Subcutaneous preadipocyte (primary cell): ENCODE data around the genes SAA2 and MRGPRX2.

DNA sequence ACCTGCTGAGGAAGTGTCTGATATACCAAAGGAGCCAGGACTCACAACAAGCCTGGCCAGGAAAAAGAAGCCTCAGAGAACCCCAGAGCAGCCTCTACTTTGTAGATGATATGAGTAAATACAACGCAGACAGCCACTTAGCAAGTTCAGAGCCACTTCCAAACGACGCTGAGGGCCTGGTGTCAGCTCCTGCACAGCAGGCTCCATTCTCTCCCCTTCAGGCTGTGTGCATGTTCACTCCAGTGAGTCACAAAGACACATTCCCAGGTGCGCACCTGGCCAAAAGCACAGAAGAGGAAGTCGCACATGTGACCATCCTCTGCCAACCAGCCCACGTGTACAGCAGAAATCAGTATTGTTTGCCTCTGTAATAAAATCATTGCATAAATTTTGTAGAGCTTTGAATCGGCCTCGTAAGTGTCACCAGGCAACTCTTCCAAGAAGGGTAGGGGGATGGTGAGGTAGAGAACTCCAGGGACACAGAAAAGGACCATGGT, 19.5 kb upstream of the TPH1 start:
- CAGE, long polyA plus RNA, result no peak

DNA sequence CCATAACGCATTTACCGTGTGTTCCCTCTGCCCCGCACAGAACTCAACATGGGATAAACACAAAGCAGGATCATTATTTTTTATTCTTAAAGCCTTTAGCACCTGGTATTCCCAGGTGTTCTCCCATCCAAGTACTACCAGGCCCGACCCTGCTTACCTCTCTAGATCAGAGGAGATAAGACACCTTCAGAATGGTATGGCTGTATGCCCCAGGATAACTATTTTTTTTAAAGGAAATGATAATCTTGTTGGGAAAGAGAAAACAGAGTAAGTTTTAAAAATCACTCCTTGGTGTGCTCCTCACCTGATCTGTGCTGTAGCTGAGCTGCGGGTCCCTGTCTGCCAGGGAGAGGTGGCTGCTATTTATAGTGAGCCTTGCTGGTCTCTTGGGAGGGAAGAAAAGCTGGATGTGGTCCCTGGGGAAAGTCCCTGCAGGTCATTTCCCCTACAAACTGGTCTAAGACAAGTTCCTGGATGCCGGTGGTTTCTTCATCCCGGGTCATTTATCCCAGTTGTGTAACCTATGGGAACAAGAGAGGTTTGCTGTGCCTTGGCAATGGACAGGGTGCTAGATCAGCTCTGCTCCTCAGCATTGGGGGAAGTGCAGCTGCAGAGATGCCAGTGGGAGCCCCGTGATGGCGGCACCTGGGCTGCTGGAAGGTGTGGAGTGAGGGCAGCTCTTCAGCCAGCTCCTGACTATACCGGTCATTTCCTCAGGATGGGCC, at the start of gene SAA2:
TSS of gene SAA2 (minus strand) at position 370 of the 725 bp plus-strand sequence.
- CAGE, long polyA plus RNA, result no peak

DNA sequence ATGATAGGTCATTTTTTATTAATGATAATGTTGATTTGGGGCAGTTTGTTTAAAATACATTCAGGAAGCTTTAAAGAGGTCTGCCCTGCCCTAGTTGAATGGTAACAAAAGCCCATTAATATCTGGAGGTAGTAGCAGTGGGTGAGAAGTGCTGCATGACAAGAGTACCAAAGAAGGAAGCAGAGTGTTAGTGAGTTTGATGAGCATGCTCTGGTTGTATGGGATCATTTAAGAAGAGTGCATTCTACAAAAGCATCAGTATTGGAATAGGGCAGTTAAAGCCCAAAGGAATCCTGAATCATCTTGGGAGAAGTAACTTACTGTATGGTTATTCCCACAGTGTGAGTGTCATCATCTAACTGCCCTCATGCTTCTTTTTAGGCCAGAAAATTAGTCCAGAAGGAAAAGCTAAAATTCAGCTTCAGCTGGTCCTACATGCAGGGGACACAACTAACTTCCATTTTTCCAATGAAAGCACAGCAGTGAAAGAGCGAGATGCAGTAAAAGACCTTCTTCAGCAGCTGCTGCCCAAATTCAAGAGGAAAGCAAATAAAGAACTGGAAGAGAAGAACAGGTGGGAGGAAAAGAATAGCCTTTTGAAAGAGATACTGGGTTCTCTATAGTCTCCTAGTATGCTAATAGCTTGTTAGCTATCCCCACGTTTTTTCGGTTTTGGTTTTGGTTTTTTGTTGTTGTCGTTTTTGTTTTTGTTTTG, 13.2 kb downstream of the GTF2H1 start:
- CAGE, long polyA plus RNA, result no peak

GRCh38 chr11:18393534-18393814, 889 bp upstream of the LDHA start:
- CAGE, long polyA plus RNA, result no peak

DNA sequence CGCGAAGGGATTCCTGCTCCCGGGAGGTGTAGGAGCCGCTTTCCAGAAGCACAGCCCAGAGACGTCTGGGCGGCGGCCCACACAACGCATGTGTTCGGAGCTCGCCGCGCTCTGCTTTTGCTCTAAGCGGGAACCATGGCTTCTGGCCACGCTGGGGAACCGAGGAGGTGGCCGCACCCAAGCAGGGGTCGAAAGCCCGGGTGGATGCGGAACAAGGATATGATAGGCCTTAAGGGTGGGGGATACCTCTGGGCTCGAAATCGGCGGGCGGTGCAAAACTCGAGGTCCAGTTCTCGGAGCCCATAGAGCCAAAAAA, 315 bp downstream of the LDHA start:
- CAGE, long polyA plus RNA, result no peak

DNA sequence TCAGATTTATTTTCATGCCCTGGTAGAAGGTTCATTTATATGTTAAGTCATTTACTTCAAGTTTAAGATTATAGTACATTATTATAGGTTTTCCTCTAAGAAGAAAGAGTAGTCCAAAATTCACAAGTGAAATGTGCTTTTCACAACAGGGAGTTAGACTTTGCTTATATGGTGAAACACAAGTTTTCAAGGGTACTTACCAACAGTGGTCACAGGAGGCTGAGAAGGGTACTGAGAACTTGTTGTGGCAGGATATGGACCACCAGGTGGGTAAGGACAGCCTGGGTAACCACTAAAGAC, 24.5 kb downstream of the TSG101 start:
- CAGE, long polyA plus RNA, result no peak

DNA sequence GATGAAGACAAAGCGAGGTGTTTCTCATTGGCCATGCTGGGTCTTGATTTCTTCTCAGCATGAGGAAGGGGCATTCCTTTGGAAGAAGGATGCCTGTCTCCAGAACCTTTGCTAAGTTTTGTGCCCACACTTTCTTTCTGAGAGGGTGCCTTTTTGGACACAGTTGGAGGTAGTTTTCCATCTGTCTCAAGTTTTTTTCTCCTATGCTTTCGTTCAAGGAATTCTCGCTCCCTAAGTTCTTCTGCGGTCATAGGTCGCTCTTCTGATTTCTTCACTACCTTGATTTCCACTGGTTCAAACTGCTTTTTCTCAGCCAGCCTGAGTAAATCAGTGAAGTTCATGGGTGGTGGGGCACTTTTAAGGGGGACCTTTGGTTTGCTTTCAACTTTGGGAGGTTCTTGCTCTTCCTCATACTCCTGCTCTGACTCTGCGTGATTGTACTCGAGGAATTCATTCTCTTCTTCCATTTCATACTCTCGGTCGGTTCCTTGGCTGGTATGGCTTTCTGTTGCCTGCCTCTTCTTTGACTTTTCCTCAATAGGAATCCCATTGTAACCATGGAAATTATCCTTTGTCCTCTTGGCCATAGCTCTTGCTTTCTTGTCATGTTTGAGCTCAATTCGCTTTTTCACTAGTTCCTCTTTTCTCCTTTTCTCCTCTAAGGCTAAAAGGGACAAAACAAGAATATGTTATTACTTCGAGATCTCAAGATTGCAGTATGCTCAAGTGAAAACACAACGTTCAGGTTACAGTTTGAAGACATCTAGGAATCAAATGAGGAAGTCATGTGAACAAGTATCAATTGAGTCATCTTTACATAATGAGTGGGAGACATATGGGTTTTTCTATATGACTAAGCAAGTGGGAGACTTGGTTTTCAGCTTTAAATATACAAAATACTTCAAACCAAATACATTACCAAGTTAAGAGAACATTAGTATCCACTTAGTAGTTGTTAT, 16.1 kb downstream of the MISFA start:
- CAGE, long polyA plus RNA, result no peak

GRCh38 chr11:18643755-18644245, 9.7 kb upstream of the SPTY2D1 start:
- CAGE, long polyA plus RNA, result no peak

DNA sequence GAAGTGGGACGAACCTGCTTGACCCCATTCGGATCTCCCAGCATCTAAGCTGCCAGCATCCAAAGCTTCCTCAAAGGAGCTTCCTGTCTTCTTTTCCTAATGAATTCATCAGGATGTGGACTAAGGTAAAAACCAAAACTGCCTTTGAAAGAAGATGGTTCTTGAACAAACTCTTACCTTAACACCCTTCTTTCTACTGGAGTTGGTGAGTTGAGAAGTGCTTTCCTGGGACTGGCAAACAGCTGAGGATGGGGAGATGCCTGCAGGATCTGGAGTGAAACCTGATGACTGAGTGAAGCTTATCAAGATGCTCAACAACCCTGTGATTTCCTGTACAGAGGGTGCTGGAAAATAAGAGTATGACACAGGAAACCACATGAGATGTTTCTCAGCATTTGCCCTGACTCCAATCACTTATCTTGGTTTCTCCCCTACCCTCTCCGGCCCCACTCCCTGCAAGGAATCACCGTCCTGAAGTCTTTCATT, at the start of gene MRGPRX2:
TSS of gene MRGPRX2 (minus strand) at position 276 of the 486 bp plus-strand sequence.
- CAGE, long polyA plus RNA, result no peak

DNA sequence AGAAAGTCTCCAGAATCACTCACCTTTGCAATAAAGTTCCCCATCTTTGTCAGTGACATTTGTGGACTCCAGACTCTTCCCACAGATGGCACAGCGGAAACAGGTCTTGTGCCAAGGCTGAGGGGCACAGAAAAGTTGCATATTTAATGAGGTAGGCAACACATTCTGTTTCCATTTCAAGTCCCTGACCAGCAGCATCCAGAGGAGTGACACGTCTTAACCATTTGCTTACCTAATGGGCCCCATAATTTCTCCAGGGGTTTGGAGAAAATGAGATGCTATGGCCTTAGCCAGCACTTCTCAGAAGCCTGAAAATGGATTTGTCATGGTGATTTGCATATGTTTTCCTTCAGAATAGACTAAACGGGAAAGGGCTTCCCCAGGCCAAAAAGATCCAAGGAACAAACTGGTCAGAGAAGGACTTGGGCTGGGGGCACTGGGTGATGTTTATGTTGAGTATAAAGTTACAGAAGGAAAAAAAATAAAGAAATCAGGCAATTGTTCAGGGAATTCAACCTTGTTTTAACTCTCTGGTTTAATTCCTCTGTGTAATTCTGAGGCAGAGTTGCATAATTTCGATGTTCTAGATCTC, 16.8 kb downstream of the CSRP3 start:
- CAGE, long polyA plus RNA, result no peak

- CAGE, long polyA plus RNA, result no peak
Observed at GRCh38 chr11:19225184-19225706, 15.5 kb downstream of the E2F8 start.

- CAGE, long polyA plus RNA, result no peak
Observed at GRCh38 chr11:19505165-19506301, 207.1 kb upstream of the NAV2 start.

DNA sequence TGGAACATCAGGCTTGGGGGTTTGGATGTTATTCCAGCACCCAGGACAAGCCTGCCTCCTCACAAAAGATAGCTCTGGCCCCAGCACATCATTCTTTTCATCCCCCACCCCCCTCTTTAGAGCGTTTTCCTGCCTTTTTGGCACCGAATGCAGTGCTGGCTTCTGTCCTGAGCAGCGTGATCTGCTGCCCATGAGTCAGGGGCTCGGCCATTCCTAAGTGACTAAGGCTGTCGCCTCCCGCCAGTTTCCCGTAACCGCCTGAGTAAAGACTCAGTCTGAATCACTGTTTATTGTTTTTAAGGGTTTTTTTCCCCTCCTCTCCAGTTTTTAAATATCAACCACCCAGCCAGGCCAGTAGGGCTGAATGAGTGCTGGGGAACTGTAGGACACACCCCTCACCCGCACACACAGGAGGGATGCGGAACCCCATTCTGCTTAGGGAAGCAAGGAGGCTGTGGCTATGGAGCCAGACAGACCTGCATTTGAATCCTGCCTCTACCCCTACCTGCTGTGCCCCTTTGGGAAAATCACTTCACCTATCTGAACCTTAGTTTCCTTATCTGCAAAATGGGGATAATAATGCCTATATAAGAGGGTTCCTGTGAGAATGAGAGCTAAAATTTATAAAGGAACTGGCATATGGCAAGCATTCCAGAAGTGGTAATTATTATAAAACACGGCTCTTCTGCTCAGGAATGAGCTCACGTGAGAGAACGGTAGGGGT, 32.4 kb upstream of the NAV2 start:
- CAGE, long polyA plus RNA, result no peak

DNA sequence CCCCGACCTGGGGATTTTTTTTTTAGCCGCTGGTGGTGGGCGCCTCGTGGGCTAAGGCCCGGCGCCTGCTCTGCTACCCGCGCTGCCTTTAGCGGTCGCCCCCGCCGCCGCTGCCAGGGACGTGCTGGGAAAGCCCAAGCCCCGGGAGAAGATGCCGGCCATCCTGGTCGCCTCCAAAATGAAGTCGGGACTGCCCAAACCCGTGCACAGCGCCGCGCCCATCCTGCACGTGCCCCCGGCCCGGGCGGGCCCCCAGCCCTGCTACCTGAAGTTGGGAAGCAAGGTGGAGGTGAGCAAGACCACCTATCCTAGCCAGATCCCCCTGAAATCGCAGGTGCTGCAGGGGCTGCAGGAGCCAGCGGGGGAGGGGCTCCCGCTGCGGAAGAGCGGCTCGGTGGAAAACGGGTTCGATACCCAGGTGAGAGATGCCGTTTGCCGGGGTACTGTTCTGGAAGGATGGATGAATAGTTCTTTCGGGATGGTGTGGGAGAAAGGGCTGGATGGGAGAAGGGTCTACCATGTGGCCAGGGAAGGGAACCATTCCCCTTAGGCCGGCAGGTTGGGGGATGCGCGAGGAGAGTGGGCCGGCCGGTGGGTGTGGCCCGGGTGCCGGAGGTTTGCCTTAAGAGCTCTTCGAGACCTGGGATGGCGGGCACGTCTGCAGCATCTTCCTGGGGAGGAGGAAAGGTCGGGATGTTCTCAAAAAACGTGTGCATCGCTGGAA, 1.1 kb downstream of the NAV2 start:
- CAGE, long polyA plus RNA, result no peak

DNA sequence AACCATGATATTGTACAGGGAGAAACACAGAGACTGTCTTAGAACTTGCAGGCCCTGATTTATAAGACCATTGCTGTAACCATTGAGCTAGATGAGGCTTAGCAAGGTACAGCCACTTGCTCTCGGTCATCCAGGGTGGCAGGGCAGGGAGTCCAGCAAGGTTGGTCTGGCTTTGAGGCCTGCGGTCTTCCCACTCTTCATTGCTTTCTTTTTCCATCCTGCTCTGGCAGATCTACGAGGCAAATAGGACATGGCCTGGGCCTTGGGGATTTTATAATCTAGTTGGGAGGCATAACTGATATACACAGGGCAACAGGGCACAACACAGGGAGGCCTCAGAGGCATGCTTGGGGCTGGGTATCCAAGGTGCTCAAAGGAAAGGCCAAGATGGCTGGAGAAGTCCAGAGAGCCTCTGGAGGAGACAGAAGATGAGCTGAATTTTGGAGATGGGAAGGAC, 4.4 kb downstream of the NAV2 start:
- CAGE, long polyA plus RNA, result no peak

- CAGE, long polyA plus RNA, result no peak
Observed at GRCh38 chr11:19789652-19790458, 77.2 kb downstream of the NAV2 start.

DNA sequence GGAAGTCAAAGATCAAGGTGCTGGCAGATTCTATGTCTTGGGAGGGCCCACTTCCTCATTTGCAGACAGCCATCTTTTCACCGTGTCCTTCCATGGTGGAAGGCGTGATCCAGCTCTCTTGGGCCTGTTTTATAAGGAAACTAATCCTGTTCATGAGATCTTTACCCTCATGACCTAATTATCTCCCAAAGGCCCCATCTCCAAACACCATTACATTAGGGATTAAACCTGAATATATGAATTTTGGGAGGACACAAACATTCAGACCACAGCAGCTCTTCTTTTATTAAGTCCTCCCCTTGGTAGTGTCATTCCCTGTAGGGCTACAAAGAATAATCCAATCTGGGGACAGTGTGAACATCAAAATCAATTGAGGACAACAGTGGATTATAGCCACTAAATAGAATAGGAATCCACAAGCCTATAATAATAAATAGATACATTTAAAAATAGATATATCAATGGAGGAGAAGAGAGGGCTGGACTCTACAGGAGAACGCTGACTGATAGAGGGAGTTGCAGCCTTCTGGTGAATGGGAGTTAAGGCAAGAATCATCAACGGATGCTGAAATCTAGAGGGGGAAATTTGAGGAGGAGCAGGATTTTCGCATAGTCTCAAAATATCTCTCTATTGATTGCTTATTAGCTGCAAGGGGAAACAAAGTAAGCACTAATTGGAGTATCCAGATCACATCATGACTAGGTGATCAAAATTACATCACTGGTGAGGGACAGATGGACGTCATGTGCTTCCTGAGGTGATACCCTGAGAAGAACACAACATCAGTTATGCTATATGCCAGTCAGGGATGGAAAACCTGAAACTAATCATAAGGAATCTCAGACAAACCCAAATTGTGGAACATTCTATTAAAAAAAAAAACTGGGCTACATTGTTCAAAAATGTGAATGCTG, 124.4 kb downstream of the NAV2 start:
- CAGE, long polyA plus RNA, result no peak

DNA sequence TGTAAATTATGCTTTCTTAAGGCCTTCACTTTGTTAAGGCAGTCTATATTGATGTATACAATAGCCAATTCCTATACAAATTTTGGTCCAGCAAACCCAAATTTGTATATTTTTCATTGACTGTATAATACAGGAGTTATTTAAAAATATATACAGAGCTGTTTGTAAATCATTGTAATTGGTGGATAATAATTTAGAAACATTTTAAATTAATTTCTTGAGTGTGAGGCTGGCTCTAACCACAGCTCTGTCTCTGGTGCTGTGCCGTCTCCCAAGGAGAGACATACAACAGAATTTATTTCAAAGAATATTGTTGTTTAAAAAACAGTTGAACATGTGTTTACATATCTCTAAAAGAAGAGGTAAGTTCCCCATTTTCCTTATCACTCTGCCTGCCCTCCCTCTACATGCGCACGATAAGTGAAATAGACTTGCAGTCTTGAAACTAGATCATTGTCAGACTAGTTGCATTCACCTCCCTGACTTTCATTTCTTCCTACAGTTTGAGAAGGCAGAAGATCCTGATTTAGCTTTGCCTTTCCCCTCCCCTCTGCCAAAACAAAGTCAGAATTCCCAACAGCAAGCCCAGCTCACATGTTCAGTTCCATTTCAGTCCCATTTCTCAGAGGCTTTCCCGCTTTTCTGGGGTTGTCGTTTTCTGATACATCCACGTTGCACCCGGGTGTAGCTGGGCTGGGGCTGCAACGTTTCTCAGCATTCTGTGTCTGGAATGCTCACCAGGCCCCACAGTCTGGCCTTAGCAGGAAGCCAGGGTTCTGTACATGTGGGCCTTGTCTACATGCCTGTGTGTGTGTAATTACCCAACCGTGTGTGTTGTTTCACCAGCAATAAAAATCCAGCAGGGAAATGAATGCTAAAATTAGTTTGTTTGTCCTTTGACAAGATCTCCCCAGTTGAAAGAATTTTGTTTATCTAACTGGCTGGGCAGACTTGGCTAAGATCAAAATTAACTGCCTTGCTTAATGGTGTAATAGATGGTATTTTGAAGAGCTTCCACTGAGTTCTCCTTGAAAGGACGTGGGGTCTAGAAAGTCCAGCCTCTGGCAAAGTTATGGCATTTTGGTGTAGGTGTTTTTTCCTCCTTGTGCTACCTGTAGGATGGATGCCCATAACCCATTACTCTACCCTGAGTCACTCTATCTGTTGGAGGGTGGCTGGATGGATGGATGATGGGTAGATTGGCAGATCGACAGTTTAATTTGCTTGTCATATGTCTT, 179.2 kb downstream of the DBX1 start:
- CAGE, long polyA plus RNA, result no peak

GRCh38 chr11:19994918-19995469, 165.3 kb downstream of the DBX1 start:
- CAGE, long polyA plus RNA, result no peak

- CAGE, long polyA plus RNA, result no peak
Observed at GRCh38 chr11:20043872-20044478, 116.3 kb downstream of the DBX1 start.